ENCODE measurements around the genes CNTN6 and SETMAR.

- PRO-cap, result no peak
These were observed 889 bp downstream of the CHL1 start for GRCh38 chr3:197113-198191.

DNA sequence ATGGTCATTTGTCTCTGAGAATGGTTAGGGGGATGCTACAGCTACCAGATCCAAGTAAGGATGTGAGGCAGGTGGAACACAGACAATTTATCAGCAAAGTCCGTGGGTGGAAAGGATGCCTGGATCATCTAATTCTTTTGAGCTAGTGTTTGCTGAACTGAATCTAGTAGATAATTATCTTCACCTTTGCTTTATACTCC is 369.4 kb downstream of the CHL1 start:
- PRO-cap, result no peak

DNA sequence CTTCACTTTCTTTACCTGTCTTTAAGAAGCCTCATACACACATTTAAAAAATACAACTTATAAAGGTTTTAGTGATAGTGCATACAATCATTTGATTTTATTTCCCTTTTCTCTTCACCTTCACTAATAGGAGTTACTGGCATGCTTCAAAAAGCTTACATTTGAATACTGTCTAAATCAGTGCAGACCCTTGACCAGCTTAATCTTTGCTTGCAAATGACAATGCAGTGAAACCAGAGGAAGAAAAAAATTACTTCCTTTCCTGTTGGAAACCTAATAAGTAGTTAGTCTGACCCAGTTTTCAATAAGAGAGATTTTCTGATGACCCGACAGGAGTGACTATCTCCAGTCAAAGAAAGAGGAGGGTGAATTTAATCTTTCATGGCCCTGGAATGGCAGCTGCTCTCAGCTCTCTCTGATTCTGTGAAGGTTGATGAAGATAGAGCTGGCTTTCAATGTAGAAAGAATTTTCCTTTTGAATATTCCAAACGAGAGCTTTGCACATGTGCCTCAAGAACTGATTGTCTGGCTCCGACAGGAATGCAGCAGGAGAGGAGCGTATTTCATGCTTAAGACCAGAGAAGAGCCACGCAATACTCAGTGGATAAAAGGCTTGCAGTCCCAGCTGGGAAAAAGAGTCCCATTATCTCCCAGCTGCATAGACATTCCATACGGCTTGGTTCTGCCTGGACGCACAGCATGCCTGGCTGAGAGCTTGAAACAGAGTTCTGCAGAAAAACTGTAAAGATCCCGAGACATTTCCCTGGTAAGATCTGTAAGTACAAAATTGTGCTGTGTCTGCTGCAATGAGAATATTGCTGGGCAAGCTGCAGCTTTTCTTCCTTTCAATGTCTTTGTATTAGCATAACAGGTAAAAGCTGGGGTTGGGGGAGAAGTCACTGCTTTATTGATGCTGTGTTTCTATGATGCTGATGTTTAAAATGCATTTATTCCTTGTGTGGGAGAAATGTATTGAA is at the start of gene CNTN6:
TSS of gene CNTN6 (plus strand) at position 670 of the 977 bp plus-strand sequence.
- PRO-cap, result no peak

GRCh38 chr3:2097817-2098337 is 789 bp upstream of the CNTN4 start:
- PRO-cap, result no peak

DNA sequence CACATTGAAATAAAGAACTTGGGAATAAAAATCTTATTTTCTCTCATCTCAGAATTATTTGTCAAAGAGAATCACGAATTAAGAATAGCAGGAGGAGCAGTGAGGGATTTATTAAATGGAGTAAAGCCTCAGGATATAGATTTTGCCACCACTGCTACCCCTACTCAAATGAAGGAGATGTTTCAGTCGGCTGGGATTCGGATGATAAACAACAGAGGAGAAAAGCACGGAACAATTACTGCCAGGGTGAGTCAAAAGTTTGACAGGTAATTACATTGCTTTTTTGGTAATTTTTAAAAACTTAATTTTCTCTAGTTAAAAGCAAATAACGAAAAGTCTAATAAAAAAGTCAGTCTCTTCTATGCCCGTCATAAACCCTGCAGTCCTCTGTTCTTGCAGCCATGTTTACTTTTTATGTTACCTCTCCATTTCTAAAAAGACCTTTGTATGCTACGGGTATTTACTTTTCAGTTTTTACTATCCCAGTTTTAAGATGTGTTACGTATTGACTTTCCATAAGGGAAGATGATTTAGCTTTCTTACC is 10.5 kb downstream of the TRNT1 start:
- PRO-cap, result no peak

DNA sequence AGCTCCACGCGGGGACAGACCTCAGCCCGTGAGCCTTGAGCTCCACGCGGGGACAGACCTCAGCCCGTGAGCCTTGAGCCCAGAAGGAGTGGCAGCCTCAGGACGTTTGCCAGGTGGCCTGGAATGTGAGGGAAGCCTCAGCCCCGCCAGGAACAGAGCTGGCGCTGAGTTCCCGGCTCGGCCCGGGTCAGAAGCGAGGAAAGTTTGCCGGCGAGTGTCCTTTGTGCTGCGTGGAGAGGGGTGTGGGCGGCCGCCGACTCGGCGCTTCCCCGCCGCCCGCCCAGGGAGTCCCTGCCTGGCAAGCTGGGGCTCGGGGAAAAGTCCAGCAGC is 1.4 kb downstream of the LRRN1 start:
- PRO-cap, result no peak

GRCh38 chr3:4302937-4304172 is at the start of gene SETMAR:
Gene SETMAR, plus strand, starts transcription at chr3:4303369.
- PRO-cap, result bidirectional peak, plus-strand start at chr3:4303375, minus-strand start at chr3:4303251; unidirectional peak, plus-strand start at chr3:4303643; bidirectional peak, plus-strand start at chr3:4303800, minus-strand start at chr3:4303806; unidirectional peak, minus-strand start at chr3:4303978

- PRO-cap, result no peak
These were observed 1.0 kb upstream of the ITPR1 start for GRCh38 chr3:4491997-4492628.

DNA sequence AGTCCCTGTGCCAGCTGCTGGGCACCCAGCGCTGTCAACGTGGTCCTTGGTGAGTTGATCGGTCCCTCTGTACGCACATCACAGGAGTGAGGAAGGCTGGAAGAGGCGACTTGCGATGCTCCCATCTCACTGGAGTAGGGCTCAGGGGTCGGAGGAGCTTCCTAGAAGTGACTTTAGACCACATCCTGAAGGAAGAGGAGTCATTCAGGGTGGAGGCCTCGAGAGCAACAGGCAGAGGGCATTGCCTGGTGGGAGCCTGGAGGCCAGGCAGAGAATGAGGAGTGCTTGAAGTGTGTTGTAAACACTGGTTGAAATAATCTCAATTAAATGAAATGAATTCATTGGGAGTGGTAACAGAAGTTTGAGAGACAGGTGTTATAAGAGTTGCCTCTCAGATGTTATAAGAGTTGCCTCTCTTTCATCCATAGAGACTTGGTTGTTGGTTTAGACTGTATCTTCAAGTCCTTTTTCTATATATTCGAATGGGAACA is 206.2 kb upstream of the BHLHE40 start:
- PRO-cap, result no peak

DNA sequence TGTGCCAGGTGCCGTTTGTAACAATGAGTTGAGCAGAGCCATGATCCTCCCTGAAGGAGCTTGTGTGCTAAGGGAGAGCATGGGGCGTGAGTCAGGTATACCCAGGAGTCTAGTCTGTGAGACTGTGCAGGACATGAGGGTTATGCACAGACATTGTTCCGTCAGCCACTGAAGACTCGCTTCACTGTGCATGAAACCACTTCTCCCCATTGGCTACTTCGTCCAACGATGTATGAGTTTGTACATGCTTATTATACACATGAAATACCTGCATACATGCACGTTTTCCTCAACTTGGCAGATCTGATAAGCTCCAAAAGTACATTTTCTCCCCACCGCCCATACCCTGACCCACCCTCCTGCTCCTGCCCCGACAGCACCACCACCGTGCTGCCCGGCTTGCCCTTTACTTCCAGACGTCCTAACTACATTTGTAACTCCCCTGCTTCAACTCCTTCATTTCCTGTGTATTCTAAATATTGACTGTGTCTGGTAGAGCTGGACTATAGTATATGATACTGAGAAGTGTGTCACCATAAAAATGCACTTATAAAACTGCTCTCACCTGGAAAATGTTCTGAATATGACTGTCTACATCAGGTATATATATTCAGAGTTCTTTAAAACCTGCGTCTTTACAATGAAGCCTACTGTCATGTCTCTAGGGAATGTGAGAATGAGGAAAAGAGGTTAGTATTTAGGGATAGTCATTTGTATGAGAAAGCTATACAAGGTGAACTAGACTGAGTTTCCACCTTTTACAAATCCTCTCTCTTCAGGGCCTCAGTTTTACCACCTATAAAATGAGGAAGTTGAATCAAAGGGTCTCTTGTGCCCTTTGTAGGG is 152.2 kb upstream of the BHLHE40 start:
- PRO-cap, result no peak

- PRO-cap, result no peak
These were observed 151.1 kb upstream of the BHLHE40 start for GRCh38 chr3:4828202-4828545.

DNA sequence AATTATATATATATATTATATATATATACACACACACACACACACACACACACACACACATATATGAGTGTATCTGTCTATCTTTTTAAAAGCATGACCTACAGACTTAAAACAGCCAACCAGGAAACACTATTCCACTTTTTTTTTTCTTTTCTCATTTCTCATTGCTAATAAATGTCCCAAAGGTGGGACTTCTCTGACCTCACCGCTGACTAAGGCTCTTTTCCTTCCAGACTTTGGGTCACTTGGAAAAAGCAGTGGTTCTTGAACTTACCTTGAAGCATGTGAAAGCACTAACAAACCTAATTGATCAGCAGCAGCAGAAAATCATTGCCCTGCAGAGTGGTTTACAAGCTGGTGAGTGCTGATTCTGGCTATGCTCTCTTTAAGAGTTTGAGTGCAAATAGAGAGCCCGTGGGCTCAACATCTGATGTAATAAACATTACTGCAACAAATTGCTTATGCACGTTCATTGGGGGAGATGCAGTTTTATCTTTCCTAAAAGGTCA is 2.0 kb downstream of the BHLHE40 start:
- PRO-cap, result no peak

GRCh38 chr3:4982179-4982628 is 3.0 kb downstream of the BHLHE40 start:
- PRO-cap, result no peak

- PRO-cap, result no peak
These were observed 6.0 kb downstream of the BHLHE40 start for GRCh38 chr3:4985026-4985902.

DNA sequence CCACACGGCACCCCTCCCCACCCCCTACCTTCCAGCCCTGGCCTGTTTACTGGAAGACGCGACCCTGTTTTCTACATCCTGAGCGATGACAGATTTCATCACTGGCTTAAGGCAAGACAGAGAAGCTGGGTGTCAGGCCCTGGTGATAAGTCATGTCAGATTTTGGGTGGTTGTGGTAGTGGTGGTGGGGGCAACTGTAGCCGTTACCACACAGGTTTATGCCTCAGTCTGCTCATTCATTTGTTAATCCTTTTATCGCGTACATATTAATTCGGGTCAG is 23.3 kb downstream of the BHLHE40 start:
- PRO-cap, result no peak

DNA sequence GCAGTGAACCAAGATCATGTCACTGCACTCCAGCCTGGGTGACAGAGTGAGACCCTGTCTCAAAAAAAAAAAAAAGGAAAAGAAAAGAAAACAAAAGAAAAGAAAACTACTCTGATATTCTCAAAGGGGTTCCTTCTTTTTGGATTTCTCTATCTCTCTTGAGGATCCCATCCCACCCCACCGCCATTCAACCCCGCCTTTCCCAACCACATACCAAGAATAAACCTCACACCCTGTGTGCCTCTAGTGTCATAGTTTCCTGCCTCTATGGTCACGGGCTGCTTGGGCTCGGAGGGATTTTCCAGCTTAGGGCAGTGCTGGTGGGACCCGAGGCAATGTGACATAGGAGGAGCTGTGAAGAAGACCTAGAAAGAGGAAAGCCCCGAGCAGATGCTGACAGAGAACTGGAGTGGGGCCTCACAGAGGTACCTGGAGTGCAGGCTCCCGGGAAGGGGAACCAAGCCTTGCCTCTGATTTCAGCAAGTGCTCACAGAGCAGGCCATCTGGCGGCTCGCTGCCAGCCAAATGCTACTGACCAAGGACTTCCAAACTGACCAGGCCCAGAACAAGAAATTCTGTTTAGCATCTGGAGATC is 27.5 kb downstream of the BHLHE40 start:
- PRO-cap, result no peak

- PRO-cap, result no peak
These were observed 44.1 kb downstream of the BHLHE40 start for GRCh38 chr3:5023051-5023957.

GRCh38 chr3:5301774-5302275 is 114.3 kb downstream of the EDEM1 start:
- PRO-cap, result no peak

DNA sequence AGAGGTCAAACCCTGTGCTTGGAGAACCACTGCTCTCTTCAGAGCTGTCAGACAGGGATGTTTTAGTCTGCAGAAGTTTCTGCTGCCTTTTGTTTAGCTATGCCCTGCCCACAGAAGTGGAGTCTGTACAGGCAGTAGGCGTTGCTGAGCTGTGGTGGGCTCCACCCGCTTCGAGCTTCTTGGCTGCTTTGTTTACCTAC is 756.5 kb downstream of the EDEM1 start:
- PRO-cap, result no peak

- PRO-cap, result no peak
These were observed 448.8 kb downstream of the GRM7 start for GRCh38 chr3:7309505-7310323.